ENCODE results near the genes SLC7A11 and RAB33B.

GRCh38 chr4:128847121-128847768, 37.7 kb downstream of the JADE1 start:
- PRO-cap, 2 experiments: no peak in any of the 2 experiments

- PRO-cap, 2 experiments: no peak in any of the 2 experiments
These were observed 17.0 kb downstream of the SCLT1 start for GRCh38 chr4:129076186-129076916.

GRCh38 chr4:132344801-132345210, 804.3 kb upstream of the PCDH10 start:
- PRO-cap, 2 experiments: no peak in any of the 2 experiments

DNA sequence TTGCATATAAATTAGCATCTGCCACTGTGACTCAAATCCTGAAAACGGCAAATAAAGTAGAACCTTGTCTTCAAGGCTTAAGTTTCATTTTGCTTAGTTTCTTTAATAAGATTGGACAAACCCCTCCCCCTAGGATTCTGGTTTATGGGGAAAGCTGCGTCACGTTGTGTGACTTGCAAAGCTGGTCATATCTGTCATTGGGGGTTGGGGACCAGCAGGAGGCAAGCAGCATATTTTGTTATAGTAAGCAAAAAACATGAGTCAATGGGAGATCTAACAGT, 407.3 kb downstream of the PCDH18 start:
- PRO-cap, 2 experiments: no peak in any of the 2 experiments

DNA sequence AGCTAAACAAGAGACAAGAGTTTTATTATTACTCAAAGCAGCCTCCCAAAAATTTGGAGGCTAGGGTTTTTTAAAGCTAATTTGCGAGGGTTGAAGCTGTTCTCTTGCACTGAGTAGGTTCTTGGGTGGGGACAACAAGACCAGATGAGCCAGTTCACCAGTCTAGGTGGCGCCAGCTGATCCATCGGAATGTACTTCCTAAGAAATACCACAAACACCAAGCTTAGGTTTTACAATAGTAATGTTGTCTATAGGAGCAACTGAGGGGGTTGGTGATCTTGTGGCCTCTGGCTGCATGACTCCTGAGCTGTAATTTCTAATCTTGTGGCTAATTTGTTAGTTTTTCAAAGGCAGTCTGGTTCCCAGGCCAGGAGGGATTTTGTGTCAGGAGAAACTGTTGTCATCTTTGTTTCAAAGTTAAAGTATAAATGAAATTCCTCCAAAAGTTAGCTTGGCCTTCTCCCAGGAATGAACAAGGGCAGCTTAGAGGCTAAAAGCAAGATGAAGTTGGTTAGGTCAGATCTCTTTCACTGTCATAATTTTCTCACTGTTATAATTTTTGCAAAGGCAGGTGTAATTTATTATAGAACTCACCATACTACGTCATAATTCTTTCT, 130.6 kb downstream of the SLC7A11 start:
- PRO-cap, 2 experiments: no peak in any of the 2 experiments

- PRO-cap, 2 experiments: peak in 2 of 2 experiments; most common plus-strand start chr4:138242588 (in 1); most common minus-strand start chr4:138242302 (in 1)
These were observed at the start of gene SLC7A11 for GRCh38 chr4:138241673-138242898. Gene SLC7A11 (minus strand): TSS chr4:138242349.

- PRO-cap, 2 experiments: peak in 2 of 2 experiments; most common plus-strand start chr4:138390587 (in 2)
These were observed 148.2 kb upstream of the SLC7A11 start for GRCh38 chr4:138390278-138390784.

DNA sequence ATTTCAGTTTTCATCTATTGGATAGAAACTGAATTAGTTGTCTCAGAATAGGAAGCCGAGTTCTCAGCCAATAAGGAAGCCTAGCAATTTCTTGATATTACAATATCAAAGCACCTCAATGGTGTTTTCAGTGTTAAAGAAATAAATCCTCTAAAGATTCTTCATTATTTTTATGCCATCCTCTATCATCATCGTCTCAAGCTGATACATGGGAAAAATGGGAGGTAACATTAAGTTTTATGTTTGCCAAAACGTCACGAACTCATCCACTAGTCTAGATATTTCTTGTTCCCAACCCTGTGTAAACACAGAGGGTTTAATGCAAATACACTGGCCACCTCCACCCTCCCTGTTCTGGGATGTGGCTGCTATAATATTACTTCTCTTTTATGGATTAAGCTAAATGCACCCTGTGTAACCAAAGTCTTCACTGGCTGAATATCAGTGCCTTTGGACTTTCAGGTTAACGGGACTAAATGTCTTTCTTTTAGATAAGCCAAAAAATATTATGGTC, 103.7 kb upstream of the NOCT start:
- PRO-cap, 2 experiments: no peak in any of the 2 experiments

- PRO-cap, 2 experiments: peak in 2 of 2 experiments; most common minus-strand start chr4:139164858 (in 2)
These were observed 12.1 kb downstream of the ELF2 start for GRCh38 chr4:139164639-139165515.

DNA sequence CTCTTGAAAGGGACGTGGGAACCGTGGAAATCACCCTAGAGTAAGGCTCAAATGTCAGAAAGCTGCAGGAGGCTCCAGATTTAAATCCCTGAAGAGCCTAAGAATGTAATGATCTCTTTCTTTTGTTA, 1.6 kb upstream of the ELF2 start:
- PRO-cap, 2 experiments: no peak in any of the 2 experiments

DNA sequence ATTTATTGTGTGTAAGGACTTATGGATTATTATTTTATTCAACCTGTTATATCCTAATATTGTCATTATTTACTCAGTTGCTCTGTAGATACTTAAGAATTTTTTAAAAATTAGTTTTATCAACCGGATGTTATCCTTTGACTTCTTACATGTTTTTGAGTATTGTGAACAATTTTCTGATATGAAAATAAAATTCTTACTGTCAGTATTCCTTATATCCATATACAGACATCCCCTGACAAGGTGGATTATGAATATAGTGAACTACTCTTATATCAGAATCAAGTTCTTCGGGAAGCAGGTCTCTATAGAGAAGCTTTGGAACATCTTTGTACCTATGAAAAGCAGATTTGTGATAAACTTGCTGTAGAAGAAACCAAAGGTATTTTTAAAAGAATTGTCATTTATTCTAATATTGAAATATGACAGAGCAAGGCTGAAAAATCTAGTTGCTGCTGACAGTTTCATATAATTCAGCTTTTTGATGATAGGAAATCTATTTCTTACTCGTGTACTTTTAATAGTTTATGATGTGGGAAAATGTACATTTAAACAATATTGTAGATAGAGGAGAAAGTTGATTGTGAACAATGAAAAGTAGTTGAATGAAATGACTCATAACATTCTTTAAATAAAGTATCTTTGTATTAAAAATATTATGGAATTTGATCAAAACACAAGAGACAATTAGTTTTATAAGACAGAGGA, 41.8 kb upstream of the NDUFC1 start:
- PRO-cap, 2 experiments: no peak in any of the 2 experiments

DNA sequence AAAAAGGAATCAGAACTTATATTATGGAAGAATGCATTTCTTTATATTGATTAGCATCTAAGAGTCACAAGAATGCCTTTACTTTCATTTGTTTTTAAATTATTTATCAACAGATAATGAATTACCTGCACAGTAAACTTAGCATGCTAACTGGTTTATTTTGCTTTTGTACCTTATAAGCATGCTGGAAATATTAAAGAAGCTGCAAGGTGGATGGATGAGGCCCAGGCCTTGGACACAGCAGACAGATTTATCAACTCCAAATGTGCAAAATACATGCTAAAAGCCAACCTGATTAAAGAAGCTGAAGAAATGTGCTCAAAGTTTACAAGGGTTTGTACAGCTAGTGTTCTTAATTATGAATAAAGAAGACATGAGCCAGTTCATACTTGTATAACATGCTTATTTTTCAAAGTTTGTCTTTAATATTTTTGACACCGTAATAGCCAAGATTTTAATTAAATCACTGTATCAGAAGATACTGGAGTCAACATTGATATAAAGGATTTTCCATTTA, 57.3 kb upstream of the NDUFC1 start:
- PRO-cap, 2 experiments: no peak in any of the 2 experiments

- PRO-cap, 2 experiments: peak in 2 of 2 experiments; most common plus-strand start chr4:139453856 (in 2); most common minus-strand start chr4:139453682 (in 2)
These were observed 568 bp upstream of the RAB33B start for GRCh38 chr4:139453043-139454063.

GRCh38 chr4:139454064-139454253, at the start of gene RAB33B:
Gene RAB33B (plus strand): TSS chr4:139454121.
- PRO-cap, 2 experiments: peak in 2 of 2 experiments; most common plus-strand start chr4:139454175 (in 2)

- PRO-cap, 2 experiments: no peak in any of the 2 experiments
These were observed 1.2 kb downstream of the RAB33B start for GRCh38 chr4:139455118-139455571.

DNA sequence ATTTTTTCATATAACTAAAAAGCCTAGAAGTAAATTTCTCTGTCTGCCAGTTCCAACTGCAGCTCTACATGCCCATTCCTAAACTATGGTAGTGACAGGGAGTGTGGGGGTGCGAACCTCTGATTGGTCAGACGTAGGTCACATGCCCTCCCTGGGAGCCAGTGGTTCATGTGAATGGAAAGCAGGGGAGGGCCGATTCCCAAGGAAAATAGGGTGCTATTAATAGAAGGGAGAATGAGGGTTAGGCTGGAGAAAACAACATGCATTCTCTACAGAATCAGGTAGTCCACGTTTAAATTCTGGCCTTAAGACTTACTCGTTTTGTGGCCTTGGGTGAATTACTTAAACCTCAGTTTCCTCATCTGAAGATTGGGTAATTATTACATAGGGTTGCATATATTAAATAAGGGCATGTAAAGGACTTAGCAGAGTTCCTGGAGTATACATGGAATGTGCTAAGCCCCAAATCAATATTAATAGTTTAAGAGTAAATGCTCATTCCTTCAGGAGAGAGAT, 7.2 kb downstream of the RAB33B start:
- PRO-cap, 2 experiments: no peak in any of the 2 experiments

GRCh38 chr4:139532872-139533426, 23.1 kb downstream of the SETD7 start:
- PRO-cap, 2 experiments: no peak in any of the 2 experiments

- PRO-cap, 2 experiments: no peak in any of the 2 experiments
These were observed 236.4 kb downstream of the MGST2 start for GRCh38 chr4:139901840-139902560.

DNA sequence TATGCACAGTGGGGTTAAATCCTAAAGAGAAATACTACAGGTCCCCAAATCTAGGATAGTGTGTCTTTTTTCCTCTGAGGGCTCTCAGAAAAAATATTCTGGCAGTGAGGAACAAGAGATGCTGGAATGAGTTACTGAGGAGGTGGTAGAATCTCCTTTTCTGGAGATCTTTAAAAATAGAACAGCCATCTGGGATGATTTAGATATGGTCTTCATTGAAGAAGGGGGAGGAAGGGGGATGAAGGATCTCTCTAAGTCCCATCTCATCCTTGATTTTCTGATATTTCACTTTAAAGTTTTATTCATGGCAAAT, 235.0 kb downstream of the MAML3 start:
- PRO-cap, 2 experiments: no peak in any of the 2 experiments

DNA sequence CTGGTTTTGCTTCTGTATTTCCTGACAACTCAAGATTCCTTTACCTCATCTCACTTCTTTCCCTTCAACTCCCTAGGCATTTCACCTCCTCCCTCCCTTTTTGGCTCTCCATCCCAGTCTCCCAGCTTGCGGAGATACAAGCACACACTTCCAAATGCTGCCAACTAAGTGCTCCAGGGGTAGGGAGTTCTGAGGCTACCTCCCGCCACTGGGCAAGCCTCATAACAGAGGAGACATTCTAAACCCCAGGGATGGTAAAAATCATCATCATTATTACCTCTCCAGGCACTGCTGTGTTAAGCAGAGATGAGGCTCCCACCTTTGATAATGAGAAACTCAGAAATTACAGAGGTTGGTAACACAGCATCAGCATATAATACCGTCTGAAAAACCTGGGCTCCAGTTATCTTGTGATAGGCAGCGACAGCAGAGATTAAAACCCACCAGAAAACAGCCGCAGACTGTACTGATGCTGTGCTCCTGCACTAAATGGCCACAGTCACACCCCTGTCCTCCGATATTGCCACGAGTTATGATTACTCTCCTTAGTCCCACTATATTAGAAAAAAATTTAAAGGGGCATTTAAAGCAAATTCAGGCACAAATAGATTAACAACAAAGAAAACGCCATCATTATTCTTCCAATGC, 123.3 kb downstream of the MAML3 start:
- PRO-cap, 2 experiments: no peak in any of the 2 experiments